Left lung (tissue), 1 donor: ENCODE measurements around a stretch of chr22.

DNA sequence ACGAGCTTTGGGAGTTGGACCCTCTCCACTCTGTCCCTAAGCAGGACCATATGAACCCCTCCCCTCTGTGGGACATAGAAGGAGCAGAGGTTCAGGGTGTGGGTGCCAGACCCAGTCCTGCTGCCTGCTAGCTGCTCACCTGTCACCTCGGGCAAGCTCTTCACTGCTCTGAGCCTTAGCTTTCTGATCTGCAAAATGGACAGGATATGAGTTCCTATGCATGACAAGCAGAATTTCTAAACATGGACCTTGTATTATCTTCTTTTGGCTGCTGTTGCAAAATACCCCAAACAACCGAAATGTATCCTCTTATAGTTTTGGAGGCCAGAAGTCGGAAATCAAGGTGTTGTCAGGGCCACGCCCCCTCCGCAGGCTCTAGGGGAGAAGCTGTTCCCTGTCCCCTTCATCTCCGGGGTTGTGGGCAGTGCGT is 530.7 kb downstream of the TBC1D22A start:
- PRO-cap: no peak

DNA sequence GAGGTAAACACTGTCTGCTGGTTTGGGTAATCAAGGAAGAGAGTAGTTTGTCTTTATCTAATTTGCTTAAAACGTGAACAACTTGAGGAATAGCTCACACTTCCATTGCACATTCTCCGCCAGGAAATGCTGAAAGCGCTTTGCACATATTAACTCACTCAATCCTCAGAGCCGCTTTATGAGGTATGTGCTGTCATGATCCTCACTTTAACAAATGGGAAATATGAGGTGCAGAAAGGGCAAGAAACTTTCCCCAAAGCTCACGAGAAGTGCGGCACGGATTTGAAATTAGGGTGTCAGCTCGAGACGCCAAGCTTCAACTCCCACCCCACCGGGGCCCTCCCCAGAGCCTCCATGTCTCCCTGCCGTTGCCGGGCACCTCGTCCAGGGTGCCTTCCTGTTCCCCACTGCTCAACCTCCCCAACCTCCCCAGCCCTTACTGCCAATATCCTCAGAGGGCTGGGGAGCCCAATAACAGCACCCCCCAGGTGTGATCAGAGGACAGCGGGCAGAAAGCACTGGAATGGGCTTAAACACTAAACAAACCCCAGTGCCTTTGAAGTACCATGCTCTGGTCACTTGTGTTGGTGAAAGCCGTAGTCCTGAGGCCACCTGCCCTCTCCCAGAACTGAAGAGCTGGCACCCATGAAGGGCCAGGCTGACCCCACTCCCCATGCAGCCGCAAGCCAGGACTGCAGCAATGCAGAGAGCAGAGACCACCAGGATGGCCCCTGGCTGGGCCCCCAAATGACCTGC is 390.5 kb upstream of the TAFA5 start:
- PRO-cap: no peak

- PRO-cap: no peak
Observed at GRCh38 chr22:48400313-48400587, 89.1 kb upstream of the TAFA5 start.

DNA sequence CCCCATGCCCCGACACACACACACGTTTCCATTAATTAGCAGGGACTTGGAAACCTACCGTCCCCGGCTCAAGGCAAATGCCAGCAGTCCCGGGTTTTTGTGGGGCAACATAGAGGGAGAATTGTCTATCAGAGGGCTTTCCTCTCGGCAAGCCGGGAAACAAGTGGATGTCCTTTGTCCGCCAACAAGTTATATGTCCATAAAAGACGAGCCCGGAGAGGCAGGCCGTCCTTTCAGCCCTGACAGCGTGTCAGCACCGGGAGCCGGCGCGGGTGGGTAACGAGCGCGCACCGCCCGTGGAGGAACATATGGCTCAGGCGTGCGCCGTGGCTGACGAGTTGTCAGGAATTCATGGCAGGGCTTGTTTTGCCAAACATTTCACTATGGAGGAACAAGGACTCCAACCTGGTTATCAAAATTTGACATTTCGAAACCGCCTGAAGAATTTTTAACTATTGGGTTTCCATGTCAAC is 46.9 kb downstream of the TAFA5 start:
- PRO-cap: no peak

DNA sequence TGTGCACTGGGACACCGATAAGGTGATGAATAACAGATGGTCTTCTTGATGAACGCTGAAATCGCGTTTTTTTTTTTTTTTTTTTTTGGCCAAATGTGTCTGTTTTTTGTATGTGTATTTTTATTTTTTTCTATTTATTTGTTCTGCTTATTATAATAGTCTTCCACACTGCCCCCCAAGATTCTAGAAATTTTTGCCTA is 577.4 kb downstream of the TAFA5 start:
- PRO-cap: no peak

DNA sequence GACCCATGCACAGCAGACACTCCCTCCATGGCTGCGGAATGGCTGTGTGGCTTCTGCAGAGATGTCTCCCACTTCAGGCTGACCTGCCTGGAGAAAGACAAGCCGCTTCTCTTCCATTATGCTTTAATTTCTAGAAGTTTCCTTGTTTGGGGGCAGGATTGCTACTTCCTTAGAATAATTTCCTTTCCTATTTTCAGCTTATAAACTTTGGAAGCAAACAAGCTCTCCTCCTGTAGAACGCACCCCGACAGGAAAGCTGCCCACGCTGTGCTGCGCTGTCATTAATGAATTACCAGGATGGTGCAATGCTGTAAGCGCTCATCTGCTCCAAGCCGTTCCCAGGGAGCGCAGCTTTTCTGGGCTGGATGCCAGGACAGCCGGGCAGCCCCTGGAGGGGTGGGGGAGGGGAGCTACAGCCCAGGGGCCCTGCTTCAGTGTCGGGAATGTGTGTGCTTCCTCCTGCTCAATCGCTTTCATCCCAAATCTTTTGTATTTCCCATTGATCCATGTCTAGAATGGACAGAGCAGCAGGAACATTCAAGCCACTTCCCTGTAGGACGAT is 617.9 kb downstream of the BRD1 start:
- PRO-cap: no peak

DNA sequence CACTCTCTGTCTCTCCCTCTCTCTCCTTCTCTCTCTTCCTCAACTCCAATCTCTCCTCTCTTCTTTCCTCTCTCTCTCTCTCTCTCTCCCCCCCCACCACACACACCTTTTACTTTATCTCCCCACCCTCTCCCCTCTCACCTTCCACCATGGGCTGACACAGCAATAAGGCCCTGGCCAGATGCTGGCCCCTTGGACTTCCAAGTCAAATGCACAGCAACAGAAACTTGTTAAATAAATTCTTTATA is 222.3 kb downstream of the BRD1 start:
- PRO-cap: no peak

DNA sequence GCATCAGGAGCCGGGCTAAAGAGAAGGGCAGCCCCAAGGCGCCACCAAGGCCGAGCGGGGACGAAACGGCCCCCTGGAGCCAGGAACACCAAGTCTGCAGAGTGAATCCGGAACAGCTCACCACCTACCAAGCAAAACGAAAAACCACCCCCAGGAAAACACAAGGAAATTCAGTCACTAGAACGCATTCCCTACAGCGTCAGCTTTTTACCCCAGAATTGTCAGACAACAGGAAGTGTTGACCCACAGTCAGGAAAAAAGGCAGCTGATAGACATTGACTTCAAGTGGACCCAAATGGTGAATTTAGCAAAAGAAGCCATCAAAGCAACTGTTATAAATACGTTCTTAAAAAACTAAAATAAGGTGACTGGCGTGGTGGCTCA is 176.7 kb downstream of the BRD1 start:
- PRO-cap: no peak

- PRO-cap: no peak
Observed at GRCh38 chr22:49656686-49657252, 170.9 kb downstream of the BRD1 start.

- PRO-cap: no peak
Observed at GRCh38 chr22:49678180-49678640, 149.5 kb downstream of the BRD1 start.

- PRO-cap: no peak
Observed at GRCh38 chr22:49770553-49770758, 57.2 kb downstream of the BRD1 start.

DNA sequence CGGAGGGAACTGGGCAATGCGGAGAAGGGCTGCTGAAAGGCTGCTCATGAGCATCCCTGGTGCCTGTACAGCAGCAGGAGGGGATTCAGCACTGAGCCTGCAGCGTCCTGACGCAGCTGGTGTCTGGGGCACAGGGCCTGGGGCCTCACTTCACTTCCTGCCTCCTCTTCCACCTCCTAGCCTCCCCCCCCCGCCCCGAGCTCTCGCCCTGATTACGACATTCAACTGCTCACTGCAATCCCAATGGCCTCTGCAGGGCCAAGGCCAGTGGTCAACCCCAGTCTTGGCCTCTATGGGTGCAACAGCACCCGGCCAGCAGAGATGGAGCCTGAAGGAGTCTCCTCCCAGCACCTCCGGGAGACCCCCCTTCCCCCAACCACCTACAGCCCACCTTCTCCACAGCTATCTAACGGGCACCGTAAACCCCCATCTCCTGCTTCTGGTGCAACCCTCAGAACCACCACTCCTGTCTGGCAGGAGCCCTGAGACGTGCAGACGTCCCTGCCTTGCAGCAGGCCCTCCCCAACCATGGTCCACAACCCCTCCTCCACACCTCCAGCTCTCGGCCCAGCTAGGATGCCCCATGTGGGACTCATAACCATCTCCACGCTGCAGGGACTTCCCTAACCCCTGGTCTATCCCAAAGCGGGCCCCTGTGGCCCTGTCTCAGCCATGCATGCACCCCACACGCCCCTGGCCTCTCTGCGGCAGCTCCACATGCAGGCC is 38.2 kb downstream of the BRD1 start:
- PRO-cap: no peak

DNA sequence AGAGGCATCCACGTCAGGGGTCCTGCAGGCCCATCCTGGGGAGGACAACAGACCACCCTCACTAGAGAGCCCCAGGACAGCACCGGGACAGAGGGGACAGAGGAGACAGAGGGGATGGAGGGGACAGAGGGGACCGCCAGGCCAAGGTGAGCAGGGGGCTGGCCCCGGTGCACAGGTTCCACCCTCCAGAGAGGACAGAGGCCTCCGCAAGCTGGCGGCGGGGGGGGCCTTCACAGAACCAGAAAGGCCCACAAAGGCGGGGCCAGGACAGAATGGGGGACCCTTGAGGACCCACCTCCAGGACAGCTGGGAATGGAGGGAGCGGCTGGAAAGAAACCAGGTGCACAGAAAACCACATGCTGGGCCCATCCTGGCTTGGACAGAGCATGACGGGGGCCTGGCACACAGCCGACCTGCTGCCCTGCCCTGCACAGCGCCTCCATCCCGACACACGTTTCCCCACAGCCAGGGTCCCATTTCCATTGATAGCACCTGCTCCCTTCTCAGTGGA is 28.4 kb downstream of the BRD1 start:
- PRO-cap: no peak

- PRO-cap: no peak
Observed at GRCh38 chr22:49817396-49818259, 10.0 kb downstream of the BRD1 start.

DNA sequence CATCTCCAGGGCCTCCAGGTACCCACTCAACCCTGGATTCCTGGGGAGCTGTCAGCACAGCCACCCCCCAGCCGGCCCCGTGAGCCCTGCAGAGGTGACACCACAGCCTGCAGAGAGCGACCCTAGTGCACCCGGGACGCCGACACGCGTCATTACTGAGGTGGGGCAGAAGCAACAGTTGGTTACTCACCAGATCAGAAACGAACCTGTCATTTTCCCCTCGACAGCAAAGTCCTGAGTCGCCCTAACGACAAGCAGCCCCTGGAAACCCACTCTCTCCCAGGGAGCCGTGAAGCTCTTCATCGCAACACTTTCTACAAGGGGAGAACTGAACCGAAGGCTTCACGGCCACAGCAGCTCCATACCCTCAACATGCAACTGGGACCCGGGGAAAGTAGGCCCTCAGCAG is 1.7 kb downstream of the BRD1 start:
- PRO-cap: no peak

DNA sequence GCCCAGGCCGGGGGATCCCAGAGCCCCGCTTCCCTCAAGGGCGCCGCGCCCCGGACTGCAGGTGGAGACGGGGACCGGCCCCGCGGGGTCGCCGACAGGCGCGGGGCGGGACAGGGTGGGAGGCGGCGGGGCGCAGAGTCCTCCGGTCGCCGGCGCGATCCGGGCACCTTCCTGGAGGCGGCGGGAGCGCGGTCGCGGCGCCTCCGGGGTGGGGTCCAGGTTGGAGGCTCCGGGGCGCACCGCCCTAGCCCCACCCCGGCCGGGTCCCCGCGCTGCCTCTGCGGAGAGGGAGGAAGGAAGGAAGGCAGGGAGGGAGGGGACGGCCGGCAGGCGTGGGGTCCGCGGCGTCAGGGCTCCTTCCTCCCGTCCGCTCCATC is 4.4 kb upstream of the ZBED4 start:
- PRO-cap: no peak

DNA sequence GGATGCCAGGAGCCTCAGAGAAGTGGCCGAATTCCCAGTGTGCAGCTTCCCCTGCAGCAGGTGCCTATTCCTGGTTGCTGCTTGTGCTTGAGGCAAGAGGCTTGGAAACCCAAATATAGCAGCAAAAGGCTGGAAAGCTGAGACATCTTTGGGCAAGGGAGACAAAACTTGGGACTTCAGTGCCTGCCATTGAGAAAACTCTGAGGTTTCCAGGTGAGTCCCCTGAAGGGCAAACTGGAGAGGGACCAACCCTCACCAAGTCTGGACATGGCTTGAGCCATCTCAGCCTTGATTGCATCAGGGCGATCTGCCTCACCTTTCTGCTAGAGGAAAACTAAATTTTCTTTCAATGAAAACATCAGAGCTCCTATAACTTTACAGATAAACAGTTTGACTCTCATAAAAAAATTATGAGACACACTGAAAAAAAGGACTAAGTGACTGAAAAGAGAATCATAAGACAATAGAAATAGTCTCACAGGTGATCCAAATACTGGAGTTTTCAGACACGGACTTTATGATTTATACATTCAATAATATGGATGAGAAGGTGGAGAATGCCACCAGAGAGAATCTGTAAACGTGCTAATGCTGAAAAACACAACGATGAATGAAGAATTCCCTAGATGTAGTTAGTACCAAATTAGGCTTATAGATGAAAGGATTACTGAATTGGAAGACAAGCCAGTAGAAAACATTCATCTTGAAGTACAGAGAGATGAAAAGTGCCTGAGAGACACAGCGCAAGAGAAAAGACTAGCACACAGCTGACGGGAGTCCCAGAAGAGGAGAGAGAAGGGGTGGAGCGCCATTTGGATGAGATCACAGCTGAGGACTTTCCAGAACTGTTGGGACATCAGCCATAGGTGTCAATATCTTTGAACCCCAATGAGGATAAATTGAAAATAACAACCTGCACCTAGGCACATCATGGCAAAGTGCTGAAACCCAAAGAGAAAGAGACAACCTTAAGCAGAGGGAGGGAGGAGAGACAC is 25.5 kb downstream of the ALG12 start:
- PRO-cap: no peak

DNA sequence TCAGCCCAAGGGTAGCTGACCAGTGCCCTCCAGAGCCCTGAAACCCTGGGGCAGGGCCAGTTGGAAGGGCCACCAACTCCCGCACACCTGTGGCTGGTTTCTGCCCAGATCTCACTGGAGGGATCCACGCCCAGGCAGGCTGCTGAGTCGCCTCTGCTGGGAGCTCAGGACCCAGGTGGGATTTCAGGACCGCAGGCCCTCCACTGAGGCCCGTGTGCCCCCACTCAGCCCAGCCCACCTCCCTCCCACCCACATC is 8.9 kb upstream of the PIM3 start:
- PRO-cap: no peak

DNA sequence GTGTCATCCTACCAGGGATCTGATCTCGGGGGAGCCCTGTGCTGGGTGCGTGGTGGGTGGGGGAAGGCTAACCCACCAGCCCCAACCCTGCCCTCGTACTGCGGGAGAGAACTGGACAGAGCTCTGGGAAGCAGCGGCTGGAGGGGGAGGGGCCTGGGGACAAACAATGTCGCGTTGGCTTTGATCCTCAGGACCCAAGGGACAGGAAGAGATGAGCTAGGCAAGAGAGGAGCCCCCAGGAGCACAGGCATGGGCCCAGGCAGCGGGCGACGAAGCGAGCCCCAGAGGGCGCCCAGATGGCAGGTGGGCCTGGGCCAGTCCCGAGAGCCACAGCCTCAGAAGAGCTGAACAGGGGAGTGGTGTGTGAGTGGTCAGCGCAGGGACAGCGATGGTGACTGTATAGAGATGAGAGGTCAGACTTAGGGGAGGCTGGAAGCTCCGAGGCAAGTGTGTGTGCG is 1.5 kb upstream of the PIM3 start:
- PRO-cap: no peak

DNA sequence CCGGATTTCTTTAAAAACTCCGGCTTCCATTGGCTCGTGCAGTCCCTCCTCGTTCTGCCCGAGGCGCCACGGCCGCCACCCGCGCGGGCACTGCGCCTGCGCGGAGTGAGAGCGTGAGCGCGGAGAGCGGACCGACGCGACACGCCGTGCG is 309 bp upstream of the PIM3 start:
- PRO-cap: bidirectional peak, plus-strand start at position 90 of the sequence, minus-strand start outside the sequence